Kidney epithelial cell (primary cell): ENCODE data around the gene SEPHS1.

DNA sequence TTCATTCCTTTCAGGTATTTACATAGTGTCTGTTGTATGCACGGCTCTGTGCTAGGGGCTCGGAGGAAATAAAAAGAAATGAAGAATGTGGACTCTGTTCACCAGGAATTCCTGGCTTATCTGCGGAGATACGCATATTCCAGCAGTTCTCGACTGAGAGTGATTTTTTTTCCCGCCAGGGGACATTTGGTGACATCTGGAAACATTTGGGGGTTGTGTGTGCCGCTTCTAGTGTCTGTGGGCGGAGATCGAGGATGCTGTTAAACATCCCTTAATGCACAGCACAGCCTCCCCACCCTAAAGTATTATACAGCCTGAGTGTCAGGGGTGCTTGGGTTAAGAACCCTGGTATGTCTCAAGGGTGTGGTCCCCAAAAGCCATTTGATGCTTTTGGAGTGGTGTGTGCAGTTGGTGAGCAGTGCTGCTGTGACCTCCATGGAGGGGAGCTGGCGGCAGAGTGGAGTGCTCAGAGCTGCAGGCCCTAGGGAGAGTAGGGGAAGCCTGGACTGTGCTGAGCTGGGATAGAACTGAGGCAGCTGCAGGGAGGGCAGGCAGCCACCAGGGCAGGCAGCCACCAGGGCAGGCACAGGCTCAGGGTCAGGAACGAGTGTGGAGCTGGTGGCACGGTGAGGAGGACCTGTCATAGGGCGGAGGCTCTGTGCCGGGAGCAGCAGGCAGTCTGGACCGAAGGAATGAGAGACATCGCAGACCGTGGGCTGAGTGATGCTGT is 152.3 kb downstream of the CAMK1D start:
- RAMPAGE, long total RNA: no peak
- RRBS: no CpG with 5 or more reads among the region's 17 CpGs

DNA sequence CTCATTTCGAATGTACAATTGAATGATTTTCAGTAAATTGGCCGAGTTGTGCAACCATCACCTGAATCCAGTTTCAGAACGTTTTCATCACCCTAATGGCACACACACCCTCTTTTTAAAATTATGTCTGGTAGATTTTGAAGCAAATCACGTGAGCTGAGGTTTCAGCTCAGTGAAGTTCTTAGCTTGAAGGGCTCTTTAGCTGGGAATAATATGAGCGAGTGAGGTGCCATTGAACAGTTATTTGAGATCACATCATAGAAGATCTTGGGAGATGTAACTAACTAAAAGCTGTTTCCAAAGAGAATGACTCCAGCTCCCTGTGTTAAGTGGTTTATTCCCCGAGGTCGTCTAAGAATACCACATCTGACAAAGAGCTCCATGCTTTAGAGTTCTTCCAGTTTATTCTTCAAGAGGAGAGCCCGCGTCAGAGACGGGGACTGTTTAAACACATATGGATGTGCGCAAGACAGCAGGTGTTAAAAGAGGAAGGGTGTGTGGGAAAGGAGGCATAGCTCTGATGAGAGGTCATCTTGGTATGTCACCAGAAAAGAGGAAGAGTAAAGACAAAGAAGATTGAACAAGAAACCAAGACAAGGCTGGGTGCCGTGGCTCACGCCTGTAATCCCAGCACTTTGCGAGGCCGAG is 258.9 kb downstream of the CCDC3 start:
- RAMPAGE, long total RNA: no peak
- RRBS: no CpG with 5 or more reads among the region's 15 CpGs

DNA sequence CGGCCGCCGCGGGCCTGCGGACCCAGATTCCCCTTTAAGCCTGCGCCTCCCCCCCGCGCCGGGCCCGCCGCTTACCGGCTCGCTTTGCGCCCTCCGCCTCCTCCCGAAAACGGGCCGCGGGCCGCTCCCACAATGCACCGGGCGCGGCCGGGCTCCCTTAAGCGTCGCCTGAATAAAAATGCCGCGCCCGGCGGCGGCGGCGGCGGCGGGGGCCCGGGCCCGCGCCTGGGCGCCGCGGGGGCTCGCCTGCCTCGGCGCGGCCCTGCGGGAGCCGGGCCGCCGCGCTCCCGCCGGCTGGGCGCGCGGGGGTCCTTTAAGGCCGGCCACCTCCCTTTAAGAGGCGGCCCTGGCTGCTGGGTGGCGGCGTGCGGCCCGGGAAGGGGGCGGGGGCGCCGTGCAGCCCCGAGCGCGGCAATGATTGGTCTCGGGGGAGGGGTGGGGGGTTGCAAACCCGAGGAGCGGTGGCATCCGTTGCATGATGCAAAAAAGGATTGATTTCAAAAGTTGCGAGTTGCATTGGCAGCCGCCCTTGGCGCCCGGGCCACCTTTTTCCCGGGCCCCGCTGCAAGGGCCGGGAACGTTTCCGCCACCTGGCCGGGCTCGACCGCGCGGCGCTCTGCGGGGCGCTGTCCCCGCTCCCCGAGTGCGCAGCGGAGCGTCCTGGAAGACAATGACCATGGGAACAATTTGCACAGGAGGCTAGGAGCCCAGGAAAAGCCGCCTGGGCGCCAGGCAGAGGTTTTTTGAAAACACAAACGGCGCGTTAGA is at the start of gene SEPHS1:
SEPHS1 (minus strand) TSS at position 369 of the 768 bp plus-strand sequence.
- RAMPAGE, long total RNA: no peak
- RRBS: 1% methylated on average over 32 of the region's 98 CpGs

DNA sequence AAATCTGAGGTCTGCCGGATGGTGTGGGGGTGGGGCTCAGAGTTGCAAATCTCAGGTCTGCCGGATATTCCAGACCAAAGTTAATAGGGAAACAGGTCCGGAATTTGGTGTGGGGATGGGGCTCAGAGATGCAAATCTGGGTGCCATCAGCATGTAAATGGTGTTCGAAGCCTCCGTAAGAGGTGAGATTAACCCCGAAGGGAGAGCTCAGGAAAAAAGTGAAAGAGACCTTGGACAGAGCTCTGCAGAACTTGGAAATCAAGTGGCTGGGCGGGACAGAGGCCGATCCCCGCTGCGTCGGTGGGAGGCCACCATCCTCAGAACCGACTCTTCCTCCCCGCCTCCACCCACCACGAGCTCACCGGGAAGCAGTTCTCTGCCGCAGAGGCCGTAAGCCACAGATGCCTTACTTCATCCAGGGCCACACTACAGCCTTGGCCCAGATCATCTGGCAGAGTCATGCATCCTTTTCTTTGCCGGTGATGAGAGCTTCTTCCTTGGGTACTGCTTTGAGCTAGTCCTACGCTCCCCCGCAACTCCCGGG is 1.8 kb upstream of the SEPHS1 start:
- RAMPAGE, long total RNA: no peak
- RRBS: 17% methylated on average over 6 of the region's 21 CpGs

DNA sequence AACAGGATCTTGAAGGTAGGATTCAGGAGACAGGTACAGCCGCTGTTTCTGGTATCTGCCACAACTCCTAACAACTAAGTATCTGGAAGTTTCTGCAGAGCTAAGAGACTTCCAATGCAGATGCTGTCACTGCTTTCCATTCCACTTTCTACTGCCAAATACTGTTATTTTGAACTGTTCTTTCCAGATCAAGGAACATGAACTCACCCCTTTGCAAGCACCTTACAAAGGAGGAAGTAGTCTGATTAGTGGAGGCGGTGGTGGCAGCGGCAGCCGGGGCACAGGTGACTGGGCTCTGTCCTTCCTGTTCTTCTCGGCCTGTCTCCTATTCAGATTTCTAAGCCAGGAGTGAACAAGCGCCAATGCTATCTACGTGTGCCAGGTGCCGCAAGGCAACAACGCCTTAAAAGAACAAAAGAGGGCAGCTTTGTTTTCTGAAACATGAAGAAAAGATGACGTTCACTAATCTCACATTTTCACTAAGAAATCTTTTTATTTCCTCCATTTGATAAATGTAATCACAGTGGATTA is 44.9 kb downstream of the BEND7 start:
- RAMPAGE, long total RNA: no peak
- RRBS: no CpG with 5 or more reads among the region's 10 CpGs

DNA sequence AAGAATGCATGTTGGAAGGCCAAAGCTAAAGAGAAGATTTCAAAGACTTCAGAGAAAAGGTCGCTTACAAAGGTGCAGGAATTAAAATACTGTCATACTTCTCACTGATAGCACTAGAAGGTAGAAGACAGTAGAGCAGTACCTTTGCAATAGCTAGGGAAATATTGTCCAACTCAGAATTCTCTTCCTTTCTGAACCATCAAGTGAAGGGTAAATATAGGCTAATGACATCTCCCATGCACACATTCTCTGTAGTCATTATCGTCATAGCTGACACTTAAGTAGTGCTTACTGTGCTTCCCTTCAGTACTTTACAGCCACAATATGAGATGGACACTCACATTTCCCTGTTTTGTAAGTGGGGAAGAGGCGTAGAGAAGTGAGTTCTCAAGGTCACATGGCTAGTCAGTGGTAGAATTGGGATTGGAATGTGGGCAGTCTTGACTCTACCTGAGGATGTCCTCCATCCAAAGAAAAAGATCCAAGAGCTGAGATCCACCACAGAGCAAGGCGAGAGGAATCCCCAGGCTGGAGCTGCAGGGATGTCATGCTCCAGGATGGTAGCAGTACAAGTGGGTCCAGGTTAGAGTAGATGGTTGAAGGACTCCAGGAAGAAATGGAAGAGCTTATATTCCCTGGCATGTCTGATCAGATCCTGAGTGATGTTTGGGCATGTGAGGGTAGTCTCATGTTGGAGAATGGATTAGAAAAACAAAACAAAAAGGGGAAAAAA is 39.1 kb downstream of the PRPF18 start:
- RAMPAGE, long total RNA: no peak
- RRBS: no CpG with 5 or more reads among the region's 4 CpGs

- RAMPAGE, long total RNA: no peak
- RRBS: 56% methylated on average over 7 of the region's 20 CpGs
Observed at GRCh38 chr10:13684293-13685019, 97.7 kb downstream of the PRPF18 start.

DNA sequence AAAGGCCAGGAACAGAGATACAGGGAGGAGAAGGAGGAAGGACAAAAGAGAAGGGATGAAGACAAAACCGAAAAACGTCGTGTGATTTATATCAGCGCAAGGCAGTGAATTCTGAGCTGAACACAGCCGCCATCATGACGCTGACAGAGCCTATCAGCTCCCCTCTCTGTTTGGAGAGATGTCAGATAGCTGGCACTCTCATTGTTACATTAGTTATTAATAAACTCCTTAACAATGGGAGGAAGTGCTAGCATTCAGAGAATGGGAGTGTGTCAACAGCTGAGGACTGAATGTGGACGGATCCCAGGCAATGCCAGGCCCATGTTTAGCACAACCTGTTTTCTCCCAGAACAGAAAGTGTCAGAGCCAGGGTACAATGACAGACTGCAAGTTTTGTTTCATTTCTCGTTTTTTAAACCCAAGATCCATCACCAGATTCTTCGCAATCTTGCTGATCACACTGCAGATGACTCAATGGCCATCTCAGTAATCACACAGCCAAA is 99.5 kb downstream of the PRPF18 start:
- RAMPAGE, long total RNA: no peak
- RRBS: no CpG with 5 or more reads among the region's 9 CpGs

DNA sequence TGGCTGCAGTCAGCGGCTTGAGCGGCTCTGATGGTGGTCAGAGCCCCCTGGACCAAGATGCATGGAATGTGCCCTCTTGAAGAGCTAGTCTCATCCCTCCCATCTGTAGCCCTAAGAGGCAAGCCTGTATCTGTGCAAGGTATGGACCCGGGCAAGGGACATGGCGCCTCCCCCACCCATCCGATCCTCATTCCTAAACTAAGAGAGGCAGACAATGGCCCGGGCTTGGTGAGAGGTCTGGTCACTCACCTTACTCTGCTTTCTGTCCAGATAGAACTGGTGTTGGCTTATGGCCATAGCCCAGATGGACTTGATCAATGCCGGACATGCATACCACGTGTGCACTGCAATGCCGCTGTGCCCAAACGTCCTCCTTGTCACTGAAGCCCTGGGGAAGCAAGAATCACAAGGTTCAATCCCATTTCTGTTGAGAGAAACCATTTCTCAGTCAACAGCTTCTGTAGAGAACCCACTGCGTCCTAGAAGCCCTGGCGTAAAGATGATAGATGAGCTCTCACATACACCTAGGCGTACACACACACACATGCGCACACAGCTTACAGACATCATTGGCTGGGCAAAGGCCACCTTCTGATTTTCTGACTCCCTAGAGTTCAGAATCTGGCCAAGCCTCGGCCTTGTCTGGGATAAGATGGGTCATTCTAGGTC is 114.5 kb downstream of the PRPF18 start:
- RAMPAGE, long total RNA: no peak
- RRBS: 93% methylated on average over 4 of the region's 15 CpGs

- RAMPAGE, long total RNA: no peak
- RRBS: no CpG with 5 or more reads among the region's 10 CpGs
Observed at GRCh38 chr10:13803936-13804355, 217.2 kb downstream of the PRPF18 start.

GRCh38 chr10:13871793-13872391 is 285.1 kb downstream of the PRPF18 start:
- RAMPAGE, long total RNA: no peak
- RRBS: 96% methylated on average over 4 of the region's 15 CpGs

- RAMPAGE, long total RNA: no peak
- RRBS: no CpG with 5 or more reads among the region's 3 CpGs
Observed at GRCh38 chr10:13889089-13889441, 302.3 kb downstream of the PRPF18 start.

DNA sequence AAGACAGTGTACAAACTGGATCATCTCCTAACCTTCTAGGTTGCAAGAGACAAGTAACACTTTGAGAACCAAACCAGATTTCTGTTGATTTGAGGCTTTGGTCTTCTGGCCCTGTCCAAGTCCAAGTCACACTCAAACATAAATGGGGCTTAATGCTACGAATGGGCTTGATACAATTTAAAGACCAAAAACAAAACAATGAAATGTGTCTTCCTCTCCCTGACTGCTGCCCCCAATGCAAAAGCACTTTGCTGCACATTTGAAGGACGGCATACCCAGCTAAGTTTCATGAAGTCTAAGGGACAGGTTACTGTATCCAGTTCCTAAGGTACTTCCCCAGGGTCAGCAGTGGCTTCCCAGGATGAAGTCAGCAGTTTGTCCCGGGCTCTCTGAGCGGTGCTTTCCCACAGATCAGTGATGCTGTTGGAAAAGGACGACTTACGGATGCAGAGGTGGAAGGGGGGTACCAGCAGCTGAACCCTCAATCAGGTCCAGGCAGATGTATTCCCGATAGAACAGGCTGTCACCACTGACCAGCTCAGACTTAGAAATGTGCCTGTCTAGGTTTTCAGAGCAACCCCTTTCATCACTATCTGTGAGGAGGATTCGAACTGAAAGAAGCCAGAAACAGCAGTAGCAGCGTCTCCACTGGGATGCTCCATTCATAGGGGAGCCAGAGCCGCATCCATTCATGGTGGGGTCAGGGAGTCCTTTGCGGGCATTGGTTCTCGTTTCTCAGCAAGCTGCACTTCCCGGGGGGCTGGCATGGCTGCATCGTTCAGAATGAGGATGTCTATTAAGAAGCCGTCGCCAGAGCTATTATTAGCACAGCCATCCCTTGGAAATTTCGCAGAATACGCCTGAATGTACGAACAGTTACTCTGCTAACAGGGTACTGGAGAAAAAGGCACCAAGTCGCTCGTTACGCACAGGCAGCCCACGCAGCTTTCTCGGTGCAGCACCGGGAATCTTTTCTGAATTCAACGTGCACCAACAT is 303.6 kb downstream of the PRPF18 start:
- RAMPAGE, long total RNA: no peak
- RRBS: no CpG with 5 or more reads among the region's 26 CpGs

DNA sequence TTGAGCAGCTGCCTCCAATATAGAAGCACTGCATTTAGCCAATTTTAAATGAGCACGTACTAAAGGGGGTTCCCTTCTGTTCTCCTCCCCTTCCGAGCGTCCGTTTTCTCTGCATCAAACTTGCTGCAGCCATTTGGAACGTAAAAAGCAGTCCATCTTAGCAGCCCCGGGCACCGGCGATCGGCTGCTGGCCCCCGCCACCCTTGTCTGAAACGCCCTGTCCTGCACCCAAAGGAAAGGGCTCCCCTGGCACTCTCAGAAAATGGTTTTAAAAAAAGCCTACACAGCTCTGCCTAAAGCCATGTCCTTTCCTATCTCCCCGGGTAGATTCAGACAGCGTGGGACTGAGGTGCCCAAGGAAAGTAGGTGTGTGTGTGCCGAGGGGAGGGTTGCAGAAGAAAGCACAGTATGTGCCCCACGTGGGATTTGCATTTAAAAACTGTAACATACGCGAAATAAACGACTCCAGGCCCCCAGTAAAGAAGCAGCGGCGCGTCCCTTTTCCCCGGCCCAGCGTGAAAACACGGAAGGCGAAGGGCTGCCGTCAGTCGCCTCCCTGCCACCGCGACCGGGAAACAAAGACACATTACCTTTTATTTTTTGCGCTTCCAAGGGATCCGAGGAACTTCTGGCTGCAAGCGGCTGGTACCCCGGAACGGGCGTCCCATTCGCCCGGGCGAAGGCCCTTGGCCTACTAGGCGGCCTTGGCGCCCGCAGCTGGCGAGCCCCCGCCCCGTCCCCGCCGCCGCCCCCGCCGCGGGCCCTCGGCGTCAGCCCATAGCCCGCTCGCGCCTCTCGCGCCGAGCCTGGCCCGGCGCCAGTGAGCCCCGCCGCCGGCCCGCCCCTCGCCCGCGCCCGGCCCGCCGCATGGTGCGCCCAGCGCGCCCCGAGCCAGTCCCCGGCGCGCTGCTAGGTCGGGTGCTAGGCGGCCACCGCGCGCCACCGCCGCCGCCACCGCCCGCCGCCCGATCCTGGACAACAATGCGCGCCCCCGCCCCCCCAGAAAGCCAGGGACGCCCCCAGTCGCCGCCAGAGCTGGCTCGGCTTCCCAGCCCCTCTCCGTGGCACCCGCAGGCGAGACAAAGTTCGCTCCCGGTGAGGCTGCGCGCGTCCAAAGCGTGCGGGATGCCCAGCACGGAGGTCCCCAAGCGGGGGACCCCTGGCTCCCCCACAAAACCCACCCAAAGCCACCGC is 304.7 kb downstream of the PRPF18 start:
- RAMPAGE, long total RNA: start-site peak on the minus strand centred at position 705 of the sequence, 93 bp wide, 108 and 51 reads in 2 replicates
- RRBS: under 1% methylated on average over 21 of the region's 110 CpGs

DNA sequence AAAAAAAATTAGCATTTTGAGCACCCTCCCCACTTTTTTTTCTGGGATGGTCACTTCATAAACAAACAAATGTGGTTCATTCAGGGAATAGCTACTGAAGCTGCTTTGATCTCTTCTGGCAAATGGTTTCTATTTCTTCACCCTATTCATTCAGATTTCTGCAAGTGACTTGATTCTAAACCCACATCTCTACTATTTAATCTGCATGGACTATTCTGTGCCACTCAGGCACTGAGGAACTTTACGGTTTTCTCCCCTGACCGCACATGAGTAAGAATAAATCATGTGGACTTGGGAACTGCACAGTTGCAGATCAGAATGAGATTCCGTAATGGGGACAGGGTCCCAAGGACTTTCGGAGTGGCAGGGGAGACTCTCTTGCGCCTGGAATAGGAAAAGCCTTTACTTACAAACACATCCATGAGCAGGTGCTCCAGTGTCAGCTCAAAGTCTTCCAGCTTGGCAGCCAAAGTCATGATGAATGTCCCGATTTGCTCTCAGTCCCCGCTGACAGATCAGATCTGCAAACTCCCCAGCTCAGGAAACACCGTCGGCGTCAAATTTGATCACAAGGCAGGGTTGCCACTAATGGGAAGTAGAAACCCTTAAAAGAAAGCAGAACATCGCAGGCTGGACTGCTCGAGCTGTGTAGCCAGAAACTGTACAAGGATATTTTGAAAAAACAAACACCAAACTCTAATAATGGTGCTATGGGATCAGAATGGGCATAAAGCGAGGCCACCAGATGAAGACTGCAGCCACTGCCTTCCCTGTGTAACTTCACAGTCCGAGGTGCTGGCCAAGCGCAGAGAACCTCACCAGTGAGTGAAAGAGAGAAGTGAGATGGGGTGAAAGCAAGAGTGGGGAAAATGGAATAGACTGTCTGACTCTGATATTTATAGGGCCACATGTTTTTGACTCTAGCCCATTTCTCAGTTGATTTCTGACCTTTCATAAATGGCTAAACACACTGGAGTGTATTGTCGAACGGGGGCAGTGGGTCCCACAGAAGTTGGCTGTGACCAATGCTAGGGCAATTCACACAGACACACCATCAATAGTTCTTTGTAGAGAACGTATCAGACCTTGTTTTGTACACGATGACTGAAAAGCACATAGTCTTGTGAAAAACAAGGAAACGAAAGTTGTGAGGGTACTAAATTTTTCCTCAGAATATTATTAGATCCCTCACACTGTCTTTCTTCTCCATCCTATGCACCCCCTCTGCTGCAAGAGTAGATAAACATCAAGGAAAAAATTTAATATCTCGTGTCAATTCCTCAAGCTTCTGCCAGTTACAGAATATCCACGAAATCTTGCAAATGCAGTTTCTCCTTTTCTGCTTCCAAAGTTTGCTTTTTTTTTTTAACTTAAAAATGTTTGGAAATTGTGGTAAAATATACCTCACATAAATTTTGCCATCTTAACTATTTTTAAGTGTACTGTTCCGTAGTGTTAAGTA is 306.2 kb downstream of the FRMD4A start:
- RAMPAGE, long total RNA: no peak
- RRBS: no CpG with 5 or more reads among the region's 23 CpGs

DNA sequence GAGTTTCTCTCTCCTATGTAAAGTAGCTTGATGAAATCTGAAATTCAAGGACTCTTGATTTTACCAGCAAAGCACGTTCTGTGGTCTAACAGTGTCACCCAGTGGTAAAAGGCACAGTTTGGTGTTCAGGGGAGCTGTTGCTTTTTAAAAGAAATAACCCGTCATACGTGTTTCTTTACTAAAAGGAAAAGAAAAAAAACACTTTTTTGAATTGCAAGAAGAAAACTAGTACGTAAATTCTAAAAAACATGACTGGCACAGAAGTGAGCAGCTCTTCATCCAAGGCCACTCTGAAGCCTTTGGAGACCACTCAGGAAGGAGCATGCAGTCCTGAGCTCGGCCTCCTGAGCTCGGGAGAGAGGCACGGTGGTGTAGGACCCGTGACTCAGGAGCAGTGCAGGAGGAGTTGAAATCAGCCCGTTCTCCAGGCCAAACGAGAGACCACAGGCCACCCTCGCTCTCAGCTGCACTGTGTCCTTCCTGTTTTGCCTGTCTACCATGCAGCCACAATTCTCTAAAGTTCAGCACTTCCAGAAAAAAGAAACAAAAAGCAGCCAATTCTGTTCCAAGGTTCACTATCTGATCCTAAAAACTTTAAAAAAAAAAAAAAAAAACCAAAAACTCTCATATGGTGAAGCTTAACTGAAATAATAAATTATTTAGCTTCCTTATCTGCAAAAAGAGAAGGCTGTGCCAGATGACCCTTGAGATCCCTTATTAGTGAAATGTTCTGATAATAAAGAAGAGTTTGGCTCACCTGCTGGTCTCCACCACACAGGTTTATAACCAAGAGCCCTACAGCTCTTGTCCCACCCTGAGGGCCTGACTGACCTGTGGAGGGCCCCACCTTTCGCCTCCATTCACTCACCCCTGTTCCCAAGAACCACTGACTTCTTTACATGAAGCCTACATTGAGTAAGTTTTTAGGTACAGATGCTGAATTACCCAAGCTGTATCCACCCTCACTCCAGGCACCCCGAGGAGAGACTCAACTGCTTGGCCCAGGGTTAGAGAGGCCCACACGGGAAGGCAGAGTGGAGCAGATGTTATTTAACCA is 212.7 kb upstream of the FRMD4A start:
- RAMPAGE, long total RNA: no peak
- RRBS: no CpG with 5 or more reads among the region's 14 CpGs

DNA sequence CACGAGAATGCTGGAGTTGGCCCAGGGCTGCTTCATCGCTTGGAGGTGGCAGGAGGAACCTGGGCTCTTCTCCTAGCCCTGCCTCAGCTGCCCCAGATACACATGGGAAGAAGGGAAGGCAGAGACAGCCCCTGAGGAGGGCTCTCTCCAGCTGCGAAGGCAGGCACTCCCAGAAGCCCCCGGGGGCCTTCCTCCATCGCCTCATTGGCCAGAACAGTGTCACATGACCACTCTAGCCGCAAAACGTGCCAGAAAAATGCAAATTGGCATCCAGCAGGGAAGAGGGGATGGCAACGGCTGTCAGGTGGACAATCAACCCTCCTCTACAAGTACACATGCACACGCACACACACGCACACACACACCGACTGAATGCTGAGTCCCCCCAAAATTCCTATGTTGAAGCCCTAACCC is 217.8 kb upstream of the FRMD4A start:
- RAMPAGE, long total RNA: no peak
- RRBS: no CpG with 5 or more reads among the region's 11 CpGs

GRCh38 chr10:14556638-14557604 is 217.8 kb downstream of the FAM107B start:
- RAMPAGE, long total RNA: no peak
- RRBS: no CpG with 5 or more reads among the region's 11 CpGs

DNA sequence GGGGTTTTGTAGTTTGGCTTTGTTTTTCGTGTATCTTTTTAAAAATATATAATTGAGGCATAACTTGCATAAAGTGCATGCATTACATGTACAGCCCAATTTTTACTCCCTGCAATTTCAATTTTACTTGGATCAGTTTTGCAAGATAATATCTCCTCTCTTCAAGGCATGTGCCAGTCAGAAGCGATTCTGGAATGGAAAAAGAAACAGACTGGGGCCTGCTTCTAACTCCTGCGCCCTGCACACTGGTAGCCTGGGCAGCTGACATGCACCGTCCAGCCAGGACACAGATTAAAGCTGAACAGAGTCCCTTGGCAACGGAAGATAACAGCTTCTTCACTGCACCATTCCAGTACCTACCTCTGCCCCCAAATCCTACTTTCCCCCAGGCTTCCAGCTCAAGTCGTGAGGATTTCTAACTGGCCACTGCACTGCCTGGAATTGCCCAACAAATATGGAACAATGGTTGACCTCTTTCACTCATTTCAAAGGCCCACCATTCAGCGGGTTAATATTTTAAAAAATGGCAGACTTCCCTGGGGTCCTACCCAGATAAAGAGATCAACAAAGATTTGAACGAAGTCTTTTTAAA is 182.1 kb downstream of the FAM107B start:
- RAMPAGE, long total RNA: no peak
- RRBS: no CpG with 5 or more reads among the region's 8 CpGs

DNA sequence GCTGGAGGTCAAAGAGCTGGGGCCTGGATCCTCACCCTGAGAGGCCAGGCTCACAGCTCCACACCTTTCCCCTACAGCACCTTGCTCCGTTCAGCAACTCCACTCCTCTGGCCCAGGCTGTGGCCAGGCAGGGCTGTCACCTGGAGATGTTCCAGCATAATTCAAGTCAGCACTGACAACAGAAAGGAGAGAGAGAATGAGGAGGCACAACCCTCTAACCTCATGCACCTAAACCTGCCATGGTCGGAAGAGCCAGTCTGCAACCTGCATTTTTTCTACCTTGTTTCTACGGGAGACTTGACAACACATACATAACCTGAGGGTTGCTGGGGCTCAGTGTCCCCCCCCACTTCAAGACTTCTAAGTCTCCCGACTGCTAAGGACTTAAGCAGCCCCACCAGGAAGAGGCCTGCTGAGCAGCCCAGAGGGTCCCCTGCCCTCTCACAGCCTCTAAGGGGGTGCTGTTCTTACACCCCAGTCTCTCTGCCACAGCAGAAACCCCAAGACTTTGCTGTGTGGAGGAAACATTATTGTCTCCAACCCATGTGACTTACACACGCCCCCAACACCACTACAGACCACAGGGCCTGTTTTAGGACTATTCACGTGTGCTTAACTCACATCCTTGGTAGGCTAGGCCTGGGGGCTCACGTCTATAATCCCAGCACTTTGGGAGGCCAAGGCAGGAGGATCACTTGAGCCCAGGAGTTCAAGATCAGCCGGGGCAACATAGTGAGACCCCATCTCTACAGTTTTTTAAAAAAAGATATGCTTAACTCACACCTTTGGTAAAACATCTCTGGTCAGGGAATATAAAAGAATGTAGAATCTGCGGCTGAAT is 175.6 kb downstream of the FAM107B start:
- RAMPAGE, long total RNA: no peak
- RRBS: no CpG with 5 or more reads among the region's 9 CpGs